ENCODE measurements around the genes ETV3, FCRL3 and SPTA1.

DNA sequence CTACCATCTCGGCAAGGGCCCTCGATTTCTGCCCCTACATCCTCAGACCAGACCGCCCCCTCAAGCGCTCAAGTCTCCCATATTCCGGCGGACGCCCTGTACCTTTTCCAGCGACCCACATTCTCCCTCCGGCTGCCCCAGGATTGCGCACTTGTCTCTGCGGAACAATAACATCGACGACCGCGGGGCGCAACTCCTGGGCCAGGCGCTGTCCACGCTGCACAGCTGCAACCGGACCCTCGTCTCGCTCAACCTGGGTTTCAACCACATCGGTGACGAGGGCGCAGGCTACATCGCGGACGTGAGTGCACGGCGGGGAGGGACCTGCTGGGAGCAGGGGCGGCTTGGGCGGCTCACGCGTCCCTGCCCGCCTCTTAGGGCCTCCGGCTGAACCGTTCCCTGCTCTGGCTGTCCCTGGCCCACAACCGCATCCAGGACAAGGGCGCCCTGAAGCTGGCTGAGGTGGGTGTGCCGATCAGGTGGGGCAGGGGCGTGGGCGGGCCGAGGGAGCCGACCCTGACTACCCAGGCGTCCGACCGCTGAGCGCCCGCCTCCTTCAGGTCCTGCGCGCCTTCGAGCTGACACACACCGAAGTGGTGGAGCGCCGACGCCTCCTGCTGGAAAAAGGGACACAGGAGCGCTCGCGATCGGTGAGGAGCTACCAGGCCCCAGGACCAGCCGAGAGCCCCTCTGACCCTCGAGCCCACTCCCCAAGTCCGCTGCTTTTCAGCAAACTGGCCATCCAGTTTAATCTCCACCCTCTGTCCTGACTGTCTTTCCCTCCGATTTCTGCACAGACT lies 7.1 kb downstream of the LRRC71 start:
- PRO-cap: no peak

DNA sequence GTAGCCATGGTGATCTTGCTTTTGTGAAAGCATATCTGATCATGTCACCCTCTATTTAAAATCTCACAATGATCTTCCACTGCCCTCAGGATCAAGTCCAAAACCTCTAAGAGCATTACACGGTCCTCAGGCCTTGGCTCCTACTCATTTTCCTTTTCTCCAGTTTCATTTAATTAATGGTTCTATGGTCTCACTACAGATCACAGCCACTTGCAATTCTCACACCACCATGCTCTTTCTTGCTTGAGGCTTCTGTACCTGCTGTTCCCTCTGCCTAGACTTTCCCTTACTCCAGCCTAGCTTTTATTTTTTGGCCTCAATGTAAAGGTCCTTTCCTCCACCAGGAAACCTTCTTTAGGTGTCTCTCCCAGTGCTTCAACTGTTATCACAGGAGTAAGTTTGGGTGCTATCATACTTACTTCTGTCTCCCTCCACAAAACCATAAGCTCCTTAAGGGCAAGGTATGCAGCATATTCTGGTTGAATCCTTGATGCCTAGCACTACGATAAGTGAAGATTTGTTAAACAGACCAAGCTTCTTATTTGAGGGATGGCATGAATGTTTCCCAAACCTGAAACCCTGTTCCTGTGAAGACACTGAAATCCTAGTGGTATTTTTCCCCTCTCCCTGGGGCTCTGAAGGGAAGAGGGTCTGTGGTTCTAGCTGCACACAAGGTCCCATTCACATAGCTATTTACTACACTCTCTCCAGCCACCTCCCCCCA lies 11.9 kb downstream of the ARHGEF11 start:
- PRO-cap: no peak

GRCh38 chr1:157122687-157123868 lies 15.1 kb downstream of the ETV3 start:
- PRO-cap: no peak

GRCh38 chr1:157136851-157138130 lies 904 bp downstream of the ETV3 start:
- PRO-cap: no peak

DNA sequence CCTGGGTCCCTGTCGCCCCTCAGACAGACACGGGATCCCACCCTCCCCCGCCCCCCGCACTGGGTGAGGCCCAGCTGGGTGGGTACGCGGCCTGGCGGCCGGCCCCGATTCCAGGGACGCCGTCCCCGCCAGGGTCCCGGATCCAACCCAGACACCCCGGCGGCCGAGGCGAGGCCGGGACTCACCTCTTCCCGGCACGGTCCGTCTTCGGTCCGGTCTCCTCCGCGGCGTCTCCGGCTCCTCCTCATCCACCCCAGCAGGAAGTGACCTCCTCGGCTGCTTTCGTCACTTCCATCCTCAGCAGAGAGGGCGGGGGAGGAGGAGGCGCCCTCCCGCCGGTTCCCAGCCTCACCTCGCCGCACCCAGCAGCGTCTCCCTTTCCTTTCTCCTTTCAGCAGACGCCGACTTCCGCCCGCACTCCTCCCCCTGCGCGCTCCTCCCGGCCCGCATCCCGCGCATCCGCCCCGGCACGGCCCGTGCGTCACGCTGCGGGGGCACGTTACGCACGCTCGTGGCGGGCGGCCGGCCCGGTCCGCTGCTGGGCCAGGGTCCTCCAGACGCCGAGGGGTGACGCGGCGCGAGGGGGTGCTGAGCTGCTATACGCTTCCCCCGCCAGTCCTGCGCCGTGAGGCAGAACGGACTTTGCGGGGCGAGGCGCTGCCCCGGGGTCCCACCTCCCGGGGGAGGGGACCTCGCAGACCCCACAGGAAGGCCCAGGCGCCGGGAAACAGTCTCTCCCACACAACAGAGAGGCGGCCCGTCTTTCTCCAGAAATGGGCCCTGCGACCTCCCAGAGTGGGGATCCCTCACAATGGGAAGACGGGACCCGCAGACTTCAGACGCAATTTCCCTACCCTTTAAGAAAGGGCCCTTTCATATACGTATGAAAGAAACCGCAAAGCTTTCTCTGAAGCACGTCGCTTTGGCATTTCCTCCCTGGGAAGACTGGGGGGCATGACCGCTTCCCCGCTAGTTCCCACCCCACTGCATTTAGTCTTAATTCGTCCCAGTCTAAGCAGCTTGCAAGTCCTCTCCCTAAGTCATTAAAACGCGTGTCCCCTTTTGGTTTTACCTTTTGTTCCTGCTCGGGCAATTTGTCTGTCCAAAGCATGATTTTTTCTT lies at the start of gene ETV3:
Gene ETV3, minus strand, starts transcription at position 265 of the 1,122 bp plus-strand sequence.
- PRO-cap: bidirectional peak, plus-strand start at position 327 of the sequence, minus-strand start at position 235 of the sequence; bidirectional peak, plus-strand start at position 633 of the sequence, minus-strand start at position 374 of the sequence

GRCh38 chr1:157439240-157439730 lies 113.0 kb downstream of the FCRL5 start:
- PRO-cap: no peak

DNA sequence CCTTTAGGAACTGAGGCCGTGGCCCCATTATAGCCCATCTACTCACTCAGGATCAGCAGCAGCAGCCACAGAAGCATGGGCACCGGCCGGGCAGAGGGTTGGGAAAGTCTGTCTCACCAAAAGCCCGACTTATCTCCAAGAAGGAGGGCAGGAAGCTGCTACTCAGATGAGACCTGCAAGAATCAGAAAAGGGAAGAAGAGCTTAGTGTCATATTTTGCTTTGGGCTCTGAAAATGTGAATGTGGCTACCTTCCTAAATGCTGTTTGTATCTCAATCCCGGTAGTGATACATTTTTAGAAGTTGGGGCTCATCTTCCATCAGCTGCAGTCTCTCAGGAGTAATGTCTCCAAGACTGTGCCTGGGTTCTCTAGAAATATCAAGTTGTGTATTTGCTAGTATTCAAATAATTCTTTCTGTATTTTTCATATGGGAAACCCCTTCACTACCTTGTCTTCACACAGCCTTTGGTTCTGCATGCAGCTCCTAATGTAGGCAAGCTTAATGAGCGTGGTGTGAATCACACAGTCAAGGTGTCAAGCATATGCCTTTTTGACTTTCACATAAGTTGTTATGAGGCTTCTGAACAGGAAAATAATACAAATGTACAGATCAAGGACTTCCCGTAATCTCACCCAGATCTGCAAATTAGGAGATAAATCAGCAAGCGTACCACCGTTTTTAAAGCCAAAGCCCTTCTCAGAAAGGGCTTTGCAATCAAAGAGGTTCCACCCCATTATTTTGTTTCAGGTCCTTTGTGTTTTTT lies at the start of gene FCRL3:
Gene FCRL3, minus strand, starts transcription at position 357 of the 764 bp plus-strand sequence.
- PRO-cap: no peak

DNA sequence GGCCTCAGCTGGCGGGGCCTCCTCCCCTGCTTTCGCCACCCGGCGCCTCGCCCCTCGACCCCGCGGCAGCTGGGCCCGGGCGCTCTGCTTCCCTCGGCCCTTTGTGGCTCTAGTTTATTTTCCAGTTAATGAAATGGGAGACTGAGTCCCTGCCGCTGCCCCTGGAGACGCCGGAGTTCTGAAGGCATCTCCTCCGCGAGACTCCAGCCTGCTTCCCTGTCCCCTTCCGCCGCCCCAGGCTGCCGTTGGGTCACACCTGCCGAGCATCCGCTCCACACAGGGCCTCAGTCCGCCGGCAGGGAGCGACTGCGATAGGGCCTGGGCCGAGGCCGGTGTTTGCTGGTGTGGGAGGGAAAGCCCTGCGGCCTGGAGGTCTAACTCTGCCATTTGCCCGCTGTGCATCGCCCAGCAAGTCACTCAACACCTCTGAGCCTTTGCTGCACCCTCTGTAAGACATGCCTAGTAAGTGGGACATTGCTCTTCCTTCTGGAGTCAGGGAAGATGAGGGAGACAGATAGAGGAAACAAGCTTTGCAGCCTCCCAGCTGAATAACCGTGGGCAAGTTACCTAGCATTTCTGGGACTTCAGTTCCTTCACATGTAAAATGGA lies 14.4 kb upstream of the KIRREL1 start:
- PRO-cap: no peak

DNA sequence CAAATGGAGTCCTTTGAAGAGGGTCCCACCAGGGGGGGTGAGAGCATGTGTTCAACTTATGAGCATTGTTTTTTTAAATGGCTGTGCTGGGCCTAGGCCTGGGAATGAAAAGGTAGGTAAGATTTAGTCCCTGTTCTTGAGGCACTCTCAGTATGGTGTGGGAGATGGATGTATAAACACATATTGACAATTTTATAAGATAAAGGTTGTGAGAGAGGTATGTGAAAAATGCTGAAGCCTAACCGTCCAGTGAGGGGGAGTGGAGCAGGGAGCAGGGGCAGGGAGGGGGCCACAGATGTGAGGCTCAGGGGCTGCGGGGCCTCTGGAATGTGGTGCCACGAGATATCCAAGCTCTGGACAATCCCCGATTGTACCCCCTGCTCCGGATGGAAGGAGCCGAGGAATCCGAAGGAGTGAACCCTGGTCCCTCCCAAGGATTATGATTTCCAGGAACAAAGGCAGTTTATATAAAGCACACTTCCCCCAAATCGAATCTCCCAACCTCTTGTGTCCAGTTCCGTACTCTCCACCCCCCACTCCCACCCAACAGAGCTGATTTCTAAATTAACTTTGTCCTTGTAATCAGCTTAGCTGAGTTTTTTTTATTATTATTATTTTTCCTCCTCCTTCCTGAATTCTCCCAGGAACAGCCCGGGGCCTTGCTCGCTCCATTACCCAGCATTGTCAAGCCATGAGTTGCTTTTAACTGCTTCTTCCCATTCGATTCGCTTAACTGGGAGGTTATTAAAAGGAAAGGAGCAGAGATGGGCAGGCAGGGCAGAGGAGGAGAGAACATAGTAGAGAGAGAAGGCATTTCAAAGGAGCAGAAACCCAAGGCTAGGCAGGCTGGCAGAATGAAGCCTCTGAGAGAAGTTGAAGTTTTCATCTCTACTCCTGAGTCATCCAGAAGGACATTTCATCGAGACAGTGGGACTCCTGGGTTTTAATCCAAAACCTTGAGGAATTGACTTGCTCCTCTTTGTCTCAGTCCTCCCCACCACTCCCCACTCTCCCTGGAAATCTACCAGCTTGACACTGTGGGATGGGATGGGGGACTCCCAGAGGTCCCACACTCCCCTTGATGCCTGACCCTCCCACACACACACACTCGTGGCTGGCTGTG lies 9.4 kb downstream of the KIRREL1 start:
- PRO-cap: no peak

DNA sequence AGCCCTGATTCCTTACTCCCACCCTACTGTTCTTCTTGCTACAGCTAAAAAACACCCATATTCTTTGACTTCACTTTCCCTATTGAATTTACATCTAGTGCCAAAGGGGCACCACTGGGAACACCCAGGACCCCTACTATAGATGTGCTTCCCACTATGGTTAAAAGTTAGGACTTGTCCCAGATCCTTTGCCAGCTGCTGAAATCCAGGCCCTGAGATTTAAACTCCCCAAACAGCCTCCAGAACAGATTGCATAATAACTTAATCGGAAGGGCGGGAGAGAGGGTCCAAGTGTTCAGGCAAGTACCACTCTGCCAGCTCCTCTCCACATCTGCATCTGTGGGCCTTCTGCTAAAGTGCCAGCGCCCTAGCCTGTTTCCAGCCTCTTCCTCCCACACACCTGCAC lies 29.0 kb downstream of the KIRREL1 start:
- PRO-cap: no peak

GRCh38 chr1:158097464-158097779 lies 30.7 kb downstream of the SMIM42 start:
- PRO-cap: no peak

DNA sequence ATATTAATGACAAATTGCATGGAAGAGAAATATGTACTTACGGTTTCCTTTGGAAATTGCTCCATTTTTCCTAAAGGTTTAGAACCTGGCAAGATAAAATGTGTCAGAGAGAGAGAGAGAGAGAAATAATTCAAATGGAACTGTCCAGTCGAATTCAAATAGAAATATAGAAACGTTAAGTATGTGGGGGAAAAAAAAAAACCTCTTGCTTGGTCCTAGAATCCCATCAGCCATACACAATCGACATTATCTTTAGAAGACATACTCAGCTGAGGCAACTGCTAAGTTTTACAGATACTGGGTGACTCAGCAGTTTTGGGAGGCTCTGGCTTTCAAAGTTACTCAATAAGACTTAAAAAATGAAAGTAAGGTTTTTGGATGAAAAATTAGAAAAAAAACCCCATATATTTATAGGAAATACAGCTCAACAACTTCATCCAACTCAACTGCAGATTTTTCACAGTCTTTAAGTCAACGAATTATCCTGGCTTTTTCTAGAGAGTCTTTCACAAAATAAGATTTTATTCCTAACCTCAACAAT lies at the start of gene SPTA1:
Gene SPTA1, minus strand, starts transcription at position 263 of the 541 bp plus-strand sequence.
- PRO-cap: no peak

GRCh38 chr1:158951973-158952423 lies 20.6 kb downstream of the PYHIN1 start:
- PRO-cap: no peak

DNA sequence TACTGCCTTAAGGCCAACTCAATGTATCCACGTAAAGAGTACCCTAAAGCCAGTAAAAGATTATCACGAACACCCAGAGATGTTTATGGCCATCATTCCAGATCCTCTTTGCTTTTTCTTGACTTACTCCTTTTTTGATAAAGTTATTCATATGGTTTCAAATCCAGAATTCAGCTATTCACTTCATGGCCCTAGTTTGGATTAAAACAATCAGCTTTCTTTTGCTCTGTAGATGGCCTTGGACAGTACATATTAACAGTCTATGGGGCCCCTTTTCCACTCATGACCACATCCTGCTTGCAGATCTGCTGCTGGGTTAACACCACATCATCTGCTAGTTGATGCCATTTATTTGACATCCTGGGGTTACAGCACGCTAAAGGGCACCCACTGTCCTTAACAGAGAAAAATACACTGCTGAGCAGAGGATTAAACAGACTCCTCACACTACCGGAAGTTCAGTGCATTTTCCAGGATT lies 1.0 kb upstream of the IFI16 start:
- PRO-cap: no peak

DNA sequence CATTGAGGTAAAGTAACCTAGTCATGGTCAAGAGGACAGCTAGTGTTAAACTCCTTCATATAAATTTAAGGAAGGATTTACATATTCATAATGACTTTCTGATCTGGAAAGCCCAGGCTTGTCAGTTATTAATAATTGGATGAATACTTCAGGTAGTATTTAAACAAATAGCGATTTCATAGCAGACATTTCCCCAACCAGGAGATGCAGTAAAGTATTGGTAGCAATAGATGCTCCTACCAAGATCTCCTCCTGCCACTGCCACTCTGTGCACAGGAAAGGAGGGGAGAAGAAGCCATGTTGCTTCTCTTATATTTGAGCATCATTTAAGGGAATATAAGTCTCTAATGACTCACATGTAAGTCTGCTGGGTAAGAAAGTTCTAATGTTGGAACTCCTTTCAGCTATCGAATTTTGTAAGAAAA lies 476 bp upstream of the IFI16 start:
- PRO-cap: no peak

DNA sequence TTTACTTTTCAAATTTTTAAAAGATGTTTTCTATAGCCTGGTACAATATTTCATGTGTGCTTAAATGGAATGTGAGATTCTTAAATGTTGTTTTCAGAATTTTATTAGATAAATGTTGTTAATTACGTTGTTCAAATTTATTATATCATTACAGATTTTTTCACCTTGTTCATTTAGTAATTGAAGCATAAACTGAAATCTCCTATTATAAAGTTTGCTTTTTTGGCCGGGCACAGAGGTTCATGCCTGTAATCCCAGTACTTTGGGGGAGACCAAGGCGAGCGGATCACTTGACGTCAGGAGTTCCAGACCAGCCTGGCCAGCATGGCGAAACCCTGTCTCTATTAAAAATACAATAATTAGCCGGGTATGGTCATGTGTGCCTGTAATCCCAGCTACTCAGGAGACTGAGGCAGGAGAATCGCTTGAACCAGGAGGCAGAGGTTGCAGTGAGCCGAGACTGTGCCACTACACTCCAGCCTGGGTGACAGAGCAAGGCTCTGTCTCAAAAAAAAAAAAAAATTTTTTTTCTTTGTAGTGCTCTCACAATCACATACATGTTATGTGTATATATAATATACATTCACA lies 1.3 kb downstream of the IFI16 start:
- PRO-cap: no peak

GRCh38 chr1:159032304-159032864 lies 22.7 kb downstream of the IFI16 start:
- PRO-cap: no peak

DNA sequence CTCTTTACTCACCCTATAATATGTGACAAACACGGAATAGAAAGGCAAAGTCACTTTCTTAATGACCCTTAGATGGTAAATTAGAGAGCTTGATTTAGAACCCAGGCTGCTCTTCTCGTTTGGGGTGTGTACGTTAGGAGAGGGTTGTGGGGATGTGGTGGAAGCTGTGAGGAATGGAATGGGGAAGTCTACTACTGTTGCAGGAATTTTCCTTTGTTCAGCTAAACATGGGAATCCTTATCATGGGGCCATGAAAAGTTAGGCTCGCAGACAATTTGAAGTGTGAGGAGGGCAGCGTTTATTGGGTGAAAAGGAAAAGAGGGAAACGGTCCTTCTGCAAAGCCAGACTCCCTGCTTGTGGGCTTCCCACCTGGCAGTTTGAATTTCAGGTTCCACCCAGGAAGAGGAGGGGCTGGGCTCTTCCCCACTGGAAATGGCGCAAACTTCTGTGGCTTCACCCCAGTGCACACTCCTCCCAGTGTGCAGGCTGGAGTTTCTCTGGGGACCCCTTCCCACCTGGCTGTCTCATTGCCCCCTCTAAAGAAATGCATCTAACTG lies 20.6 kb downstream of the AIM2 start:
- PRO-cap: no peak

DNA sequence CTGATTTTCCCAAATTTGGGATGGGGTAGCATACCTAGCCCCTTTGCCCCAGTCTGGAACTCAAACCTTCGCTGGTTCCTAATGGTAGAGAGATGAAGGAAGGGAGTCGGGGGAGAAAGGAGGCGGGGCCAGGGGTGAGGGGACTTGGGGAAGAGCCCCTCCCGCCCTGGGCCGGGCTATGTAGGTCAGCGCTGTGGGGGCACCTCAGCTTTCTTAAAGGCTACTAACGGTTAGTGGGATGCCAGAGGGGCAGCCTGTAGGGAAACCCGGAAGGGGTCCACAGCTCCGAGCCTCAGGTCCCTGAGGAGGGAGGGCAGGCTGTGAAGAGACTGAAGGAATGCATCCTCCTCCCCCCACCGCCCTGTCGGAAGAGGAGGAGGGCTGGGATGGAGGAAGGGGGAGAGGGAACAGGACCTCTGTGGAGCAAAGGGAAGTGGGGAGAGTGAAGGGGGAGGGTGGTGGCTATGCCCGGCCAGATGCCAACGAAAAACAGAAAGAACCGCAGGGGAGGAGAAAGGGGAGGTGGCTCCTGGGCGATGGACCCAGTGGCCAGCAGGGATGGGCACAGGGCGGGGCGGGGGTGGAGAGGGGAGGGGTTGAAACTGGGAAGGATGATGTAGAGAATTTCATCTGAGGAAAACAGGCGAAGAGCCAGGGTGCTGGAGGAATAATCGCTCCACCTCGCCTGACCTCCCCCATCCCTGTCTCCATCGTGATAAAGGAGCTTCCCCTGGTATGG lies 1.4 kb downstream of the CADM3 start:
- PRO-cap: no peak

- PRO-cap: no peak
Measured at GRCh38 chr1:159205142-159205883, 638 bp downstream of the ACKR1 start.

All from peritoneum (tissue), 1 donor.